Left lung (tissue), 1 donor: Measurements from ENCODE around the genes ZNF503 and LRMDA.

- PRO-cap, result no peak
Measured at GRCh38 chr10:75306859-75307191, 71.1 kb upstream of the COMTD1 start.

- PRO-cap, result bidirectional peak, plus-strand start at chr10:75396873, minus-strand start at chr10:75396901; unidirectional peak, minus-strand start at chr10:75396972; unidirectional peak, minus-strand start at chr10:75397157
Measured at GRCh38 chr10:75396826-75397309, 4.7 kb downstream of the ZNF503 start.

DNA sequence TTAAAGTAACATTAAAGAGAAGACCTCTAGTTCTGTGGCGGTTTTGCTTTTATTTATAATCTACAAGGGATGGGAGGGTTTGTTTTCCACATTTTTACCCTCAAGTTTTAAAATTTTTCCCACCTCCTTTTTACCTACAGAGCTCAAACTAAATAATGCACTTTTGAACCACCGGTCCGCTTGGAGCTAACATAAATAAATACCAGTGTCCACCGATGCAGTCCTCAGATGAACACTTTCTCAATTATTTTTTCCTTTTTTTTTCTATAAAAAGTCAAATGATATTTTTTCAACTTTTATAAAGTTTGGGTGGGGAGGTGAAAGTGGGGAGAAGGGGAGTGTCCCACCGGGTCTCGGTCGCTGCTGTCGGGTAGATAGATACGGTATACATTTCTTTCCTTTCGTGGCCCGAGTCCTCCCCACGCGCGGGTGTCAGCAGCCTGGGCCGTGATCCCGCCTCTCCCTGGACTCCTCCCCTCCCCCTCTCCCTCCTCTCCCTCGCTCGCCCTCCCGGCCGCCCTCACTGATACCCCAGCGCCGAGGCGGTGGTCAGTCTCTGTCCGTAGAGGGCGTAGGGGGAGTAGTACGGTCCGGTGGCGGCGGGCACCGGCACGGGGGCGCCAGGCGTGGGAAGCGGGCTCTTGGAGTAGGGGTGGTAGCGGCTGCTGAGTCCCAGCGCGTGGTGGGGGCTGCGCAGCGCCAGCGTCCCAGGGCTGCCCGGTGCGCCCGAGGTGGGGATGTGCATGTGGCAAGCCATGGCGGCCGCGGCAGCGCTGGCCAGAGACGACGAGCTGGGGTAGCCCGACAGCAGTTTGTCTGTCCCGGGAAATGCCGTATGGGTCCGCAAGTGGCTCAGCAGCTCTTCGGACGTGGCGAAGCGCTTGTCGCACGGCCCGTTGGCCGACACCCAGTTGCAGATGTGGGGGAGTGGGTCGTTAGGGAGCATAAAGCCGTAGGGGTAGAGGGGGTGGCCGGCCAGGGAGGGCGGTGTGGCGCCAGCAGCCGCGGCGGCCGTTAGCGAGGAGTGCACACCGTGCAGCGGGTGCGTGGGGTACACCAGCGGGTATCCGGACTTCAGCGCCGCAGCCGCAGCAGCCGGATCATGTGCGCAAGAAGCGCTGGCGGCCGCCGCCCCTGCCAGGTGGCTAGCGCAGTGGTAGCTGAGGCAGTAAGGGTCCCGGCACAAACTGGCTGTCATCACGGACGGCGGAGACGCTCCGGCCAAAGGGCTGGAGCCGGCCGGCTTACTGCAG lies 2.9 kb downstream of the ZNF503 start:
- PRO-cap, result unidirectional peak, minus-strand start at position 1,030 of the sequence

DNA sequence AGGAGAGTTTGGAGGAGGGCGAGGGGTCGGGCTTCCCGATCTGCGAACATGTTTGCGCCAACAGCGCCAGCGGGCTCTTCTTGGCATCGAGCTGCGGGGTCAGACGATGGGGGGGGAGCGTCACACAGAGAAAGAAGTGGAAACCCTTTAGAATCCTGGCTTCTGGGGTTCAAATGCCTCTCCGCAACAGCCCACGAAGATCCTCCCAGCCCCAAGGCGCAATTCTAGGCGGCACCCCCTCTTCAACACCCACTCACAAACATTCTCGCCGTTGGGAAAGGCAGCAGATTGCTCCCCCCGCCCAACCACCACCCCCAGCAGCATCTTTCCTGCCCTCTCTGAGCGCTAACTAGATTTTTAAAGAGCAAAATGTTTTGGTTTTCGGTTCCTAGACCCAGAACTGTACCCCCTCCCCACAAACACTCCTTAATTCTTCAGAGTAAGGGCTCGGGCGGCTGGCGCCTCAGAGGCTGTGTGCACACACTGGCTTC lies 1.2 kb downstream of the ZNF503 start:
- PRO-cap, result no peak

DNA sequence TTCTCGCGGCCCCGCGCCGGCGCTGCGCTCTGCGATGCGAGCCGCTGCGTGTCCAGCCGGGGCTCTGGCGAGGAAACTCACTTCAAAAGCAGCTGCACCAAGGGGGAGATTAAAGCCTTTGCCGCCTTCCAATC lies at the start of gene ZNF503:
ZNF503 (minus strand) TSS at position 66 of the 134 bp plus-strand sequence.
- PRO-cap, result bidirectional peak, plus-strand start outside the sequence, minus-strand start at position 66 of the sequence

DNA sequence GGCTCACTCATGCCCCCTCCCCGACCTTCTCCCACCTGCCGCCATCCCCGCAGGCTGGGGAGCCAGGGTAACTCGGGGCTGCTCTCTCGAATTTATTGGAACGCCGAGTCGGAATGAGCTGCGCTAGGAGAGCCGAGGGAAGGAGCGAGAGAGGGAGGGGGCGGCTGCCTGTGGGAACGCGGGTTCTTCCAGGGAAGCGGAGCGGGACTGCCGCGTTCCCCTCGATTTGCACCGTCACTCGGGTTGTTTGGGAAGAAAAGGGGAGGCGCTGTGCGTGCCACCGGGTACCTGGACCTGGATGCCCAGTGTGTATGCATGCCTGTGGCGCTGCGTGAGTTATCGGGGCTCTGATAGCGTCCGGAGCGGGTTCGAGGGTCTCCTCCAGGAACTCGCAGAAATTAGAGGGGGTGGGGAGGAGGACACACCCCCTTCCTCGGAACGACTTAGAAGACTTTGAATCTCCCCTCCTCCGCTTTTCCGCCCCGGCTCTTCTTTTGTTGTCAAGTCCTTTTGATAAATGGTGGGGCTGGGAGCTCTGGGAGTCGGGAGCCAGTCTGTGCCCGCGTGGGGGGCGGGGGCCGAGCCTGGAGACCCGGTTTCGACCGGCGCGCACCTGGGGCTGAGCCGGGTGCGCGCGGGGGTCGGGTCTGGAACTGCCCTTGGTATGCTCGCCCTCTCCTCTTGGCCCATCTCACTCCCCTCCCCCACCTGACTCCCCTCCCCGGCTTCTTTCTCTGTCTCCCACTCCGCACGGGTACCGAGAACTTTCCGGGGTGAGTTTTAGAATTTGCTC lies 1.9 kb upstream of the ZNF503 start:
- PRO-cap, result bidirectional peak, plus-strand start at position 332 of the sequence, minus-strand start at position 209 of the sequence

GRCh38 chr10:75431057-75431968 lies at the start of gene LRMDA:
TSS of gene LRMDA (plus strand) at chr10:75431624.
- PRO-cap, result bidirectional peak, plus-strand start at chr10:75431324, minus-strand start at chr10:75431215; bidirectional peak, plus-strand start at chr10:75431635, minus-strand start at chr10:75431615

DNA sequence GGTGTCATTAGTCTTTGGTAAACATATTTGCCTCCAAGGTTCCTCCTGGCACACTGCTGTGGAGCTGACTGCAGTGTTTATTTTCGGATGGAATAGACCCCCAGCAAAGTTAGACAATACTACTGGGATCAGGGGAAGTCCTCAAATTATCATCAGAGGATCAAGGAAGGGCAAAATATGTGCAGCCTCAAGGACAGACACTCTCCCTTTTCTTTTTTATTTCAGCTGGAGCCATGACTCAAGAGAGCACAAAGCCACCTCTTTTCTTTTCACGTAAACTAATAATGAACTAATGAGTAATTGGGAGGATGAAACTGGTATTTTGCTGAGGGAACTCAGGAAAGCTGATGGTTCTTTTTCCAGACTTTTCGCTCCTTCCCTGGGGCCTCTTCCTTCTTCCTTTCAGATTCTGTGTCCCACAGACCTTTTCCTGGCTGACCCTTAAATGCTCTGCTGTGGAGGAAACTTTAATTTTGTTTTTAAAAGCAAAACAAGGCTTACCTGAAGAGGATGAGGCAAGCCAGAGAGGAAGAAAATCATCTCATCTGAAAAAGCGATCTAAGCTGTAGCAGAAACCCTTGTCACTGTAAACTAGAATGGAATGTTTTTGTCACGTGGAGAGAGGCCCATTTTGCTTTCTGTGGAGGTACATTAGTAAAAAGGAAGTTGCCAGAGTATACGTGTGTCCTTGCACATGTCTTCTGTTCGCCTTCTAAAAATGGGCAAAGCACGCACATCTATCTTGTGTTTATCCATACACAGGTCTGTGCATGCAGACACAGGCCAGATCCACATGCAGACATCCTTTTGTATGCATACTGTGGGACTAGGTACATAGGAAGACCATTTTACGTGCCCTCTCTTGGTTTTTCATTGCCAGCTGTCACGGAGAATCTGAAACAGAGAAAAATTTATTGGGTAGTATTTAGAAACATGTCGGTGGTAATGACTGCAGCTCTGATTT lies 33.5 kb downstream of the LRMDA start:
- PRO-cap, result no peak

GRCh38 chr10:75480357-75481416 lies 49.3 kb downstream of the LRMDA start:
- PRO-cap, result no peak

- PRO-cap, result no peak
Measured at GRCh38 chr10:75511153-75511914, 79.9 kb downstream of the LRMDA start.

GRCh38 chr10:75521995-75522530 lies 90.6 kb downstream of the LRMDA start:
- PRO-cap, result no peak

DNA sequence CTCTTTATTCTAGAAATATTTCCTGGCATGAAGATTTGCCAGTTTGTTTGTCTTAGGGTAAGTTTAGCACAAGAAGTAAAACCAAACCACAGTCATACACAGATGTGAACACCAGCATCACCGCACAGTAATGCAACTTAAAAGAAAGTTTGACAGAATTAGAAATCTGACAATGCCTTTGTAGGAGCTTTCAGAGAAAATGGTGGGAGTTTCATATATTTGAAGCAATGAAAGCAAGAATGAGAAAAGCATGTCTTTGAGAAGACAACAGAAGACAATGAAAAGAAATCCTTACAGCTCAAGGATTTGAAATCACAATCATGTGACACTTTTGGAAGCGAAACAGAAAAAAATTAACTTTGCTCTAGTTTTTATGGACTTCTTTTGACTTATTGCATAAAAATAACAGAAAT lies 223.2 kb downstream of the LRMDA start:
- PRO-cap, result no peak

GRCh38 chr10:75770442-75771149 lies 339.2 kb downstream of the LRMDA start:
- PRO-cap, result no peak

DNA sequence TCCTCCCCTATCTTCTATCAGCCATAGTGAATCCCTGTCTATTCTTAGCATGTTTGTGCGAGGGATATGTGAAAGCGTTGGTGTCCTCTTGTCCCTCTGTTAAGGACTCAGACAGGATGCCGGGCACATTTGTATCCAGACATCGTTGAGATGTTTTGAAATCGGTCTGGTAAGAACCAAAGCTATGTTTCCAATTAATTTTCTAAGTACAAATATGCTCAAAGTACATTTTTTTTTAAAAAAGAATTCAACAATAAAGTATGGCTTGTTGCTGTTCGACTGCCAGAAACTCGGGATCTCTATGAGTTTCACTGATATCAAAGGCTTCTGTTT lies 754.1 kb downstream of the LRMDA start:
- PRO-cap, result no peak

GRCh38 chr10:76429612-76430145 lies 998.3 kb downstream of the LRMDA start:
- PRO-cap, result no peak

DNA sequence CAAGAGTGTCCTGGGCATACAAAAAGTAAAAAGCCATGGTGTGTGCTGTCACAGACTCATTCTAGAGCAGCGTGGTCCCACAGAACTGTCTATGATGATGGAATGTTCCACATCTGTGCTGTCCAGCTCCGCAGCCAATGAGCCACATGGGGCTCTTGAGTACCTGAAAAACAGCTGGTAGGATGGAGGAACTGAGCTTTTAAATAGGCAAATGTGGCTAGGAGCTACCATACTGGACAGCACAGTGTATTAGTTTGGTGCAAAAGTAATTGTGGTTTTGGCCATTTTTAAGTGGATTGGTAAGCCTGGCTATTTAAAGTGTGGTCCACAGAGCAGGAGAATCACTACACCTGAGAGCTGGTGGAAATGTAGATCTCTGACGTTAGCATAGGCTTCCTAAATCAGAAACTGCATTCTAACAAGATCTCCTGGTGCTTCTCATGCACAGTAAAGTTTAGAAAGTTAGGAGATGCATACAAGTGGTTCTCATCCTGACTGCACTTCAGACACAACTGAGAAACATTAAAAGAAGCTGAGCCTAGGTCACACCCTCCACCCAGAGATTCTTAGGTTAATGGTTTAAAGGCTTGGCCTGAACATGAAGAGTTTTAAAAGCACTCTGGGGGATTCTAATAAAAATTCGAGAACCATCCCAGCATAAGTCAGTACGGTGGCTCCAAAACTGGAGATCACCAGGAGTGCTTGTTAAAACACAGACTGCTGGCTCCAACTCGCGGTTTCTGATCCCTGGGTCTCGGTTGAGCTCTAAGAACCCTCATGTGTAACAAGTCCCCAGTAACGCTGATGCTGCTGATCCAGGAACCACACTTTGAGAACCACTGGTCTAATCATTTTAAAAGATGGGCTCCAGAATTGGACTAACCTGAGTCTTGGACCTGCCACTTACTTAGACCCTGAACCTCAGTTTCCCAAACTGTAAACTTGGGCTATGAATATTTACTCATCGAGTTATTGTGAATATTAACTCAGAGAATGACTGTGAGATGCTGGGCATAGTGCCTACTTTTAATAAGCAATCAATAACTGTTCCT lies 462.9 kb downstream of the KCNMA1 start:
- PRO-cap, result no peak

GRCh38 chr10:77246978-77247451 lies 390.6 kb downstream of the KCNMA1 start:
- PRO-cap, result no peak

- PRO-cap, result no peak
Measured at GRCh38 chr10:77416701-77417308, 220.8 kb downstream of the KCNMA1 start.

GRCh38 chr10:77479937-77480727 lies 157.5 kb downstream of the KCNMA1 start:
- PRO-cap, result no peak

- PRO-cap, result no peak
Measured at GRCh38 chr10:77497902-77498842, 139.4 kb downstream of the KCNMA1 start.